Psoas muscle (tissue), 2 donors: ENCODE measurements around a stretch of chr6.

DNA sequence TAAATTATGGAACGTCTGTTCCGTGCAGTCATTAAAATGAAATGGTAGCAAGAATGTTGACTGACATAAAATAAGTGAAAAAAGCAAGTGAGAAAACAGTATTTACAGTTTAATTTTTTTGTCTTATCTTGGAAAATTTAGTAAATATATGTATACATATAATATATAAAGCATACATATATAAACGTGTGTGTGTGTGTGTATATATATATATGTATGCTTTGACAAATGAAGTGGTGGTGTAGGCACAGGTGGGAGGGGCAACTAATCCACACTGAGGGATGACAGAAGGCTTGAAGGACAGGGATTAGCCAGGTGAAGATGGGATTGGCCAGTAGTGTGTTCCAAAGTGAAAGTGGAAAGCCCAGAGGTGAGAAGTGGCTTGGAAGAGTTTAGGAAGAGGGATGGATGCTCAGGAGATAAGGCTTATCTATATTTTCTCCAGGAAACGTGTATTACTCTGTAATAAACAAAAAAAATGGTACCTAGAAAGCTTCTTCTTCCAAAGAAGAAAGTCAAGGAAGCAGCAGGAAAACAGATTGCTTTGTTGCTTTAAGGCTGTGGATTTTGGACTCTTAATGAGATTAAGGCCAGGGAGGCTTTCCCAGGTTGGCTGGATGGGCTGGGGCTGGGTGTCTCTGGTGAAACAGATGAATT, 63.7 kb downstream of the JARID2 start:
- PRO-cap, 2 experiments = no peak in any of the 2 experiments

DNA sequence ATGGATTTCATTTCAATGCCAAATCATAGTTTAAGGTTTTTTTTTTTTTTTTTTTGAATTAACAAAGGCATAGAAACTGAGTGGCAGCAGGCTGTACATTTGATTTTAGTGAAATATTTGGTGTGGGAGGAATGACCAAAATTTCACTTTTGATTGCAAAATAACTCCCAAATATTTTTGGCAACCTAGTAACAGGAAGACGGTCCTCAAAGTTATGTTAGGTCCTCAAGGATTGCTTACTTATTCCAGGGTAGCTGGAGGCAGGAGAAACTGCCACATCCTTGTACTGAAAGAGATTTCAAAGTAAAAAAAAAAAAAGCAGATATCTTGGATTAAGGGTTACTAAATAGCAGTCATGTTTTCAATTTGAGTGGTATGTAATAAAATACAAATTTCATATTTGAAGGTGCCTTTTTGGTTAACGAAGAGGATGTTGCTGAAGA, 104.8 kb downstream of the JARID2 start:
- PRO-cap, 2 experiments = no peak in any of the 2 experiments

DNA sequence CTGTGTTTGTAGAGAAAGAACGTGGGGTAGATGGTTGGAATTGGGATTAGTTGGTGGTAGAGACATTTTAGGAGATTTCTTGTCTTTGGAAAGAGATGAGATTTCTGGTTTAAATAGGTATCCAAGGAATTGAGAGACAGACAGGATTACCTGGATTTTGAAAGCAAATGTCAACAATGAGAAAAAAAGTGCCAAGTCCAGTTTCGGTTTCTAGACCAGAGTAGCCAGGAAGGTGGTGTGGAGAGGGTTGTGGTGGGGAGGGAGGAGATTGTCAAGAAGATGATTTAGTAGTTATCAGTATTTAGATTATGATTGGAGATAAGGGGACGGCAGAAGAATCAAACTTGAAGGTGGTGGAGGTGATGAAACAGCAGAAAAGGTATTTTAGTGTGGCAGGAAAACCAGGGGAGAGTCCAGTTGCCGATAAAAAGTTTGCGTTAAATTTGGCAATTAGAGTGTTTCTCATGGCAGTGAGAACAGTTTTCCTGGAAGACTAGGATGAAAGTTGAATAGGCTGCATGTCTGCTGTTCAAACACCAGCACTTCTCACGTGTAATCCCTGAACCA, 116.9 kb downstream of the JARID2 start:
- PRO-cap, 2 experiments = no peak in any of the 2 experiments

- PRO-cap, 2 experiments = no peak in any of the 2 experiments
Observed at GRCh38 chr6:15515734-15516007, 147.2 kb downstream of the DTNBP1 start.

GRCh38 chr6:15522581-15522955, 140.3 kb downstream of the DTNBP1 start:
- PRO-cap, 2 experiments = no peak in any of the 2 experiments

- PRO-cap, 2 experiments = no peak in any of the 2 experiments
Observed at GRCh38 chr6:15577706-15578301, 85.0 kb downstream of the DTNBP1 start.

GRCh38 chr6:15621269-15622164, 41.3 kb downstream of the DTNBP1 start:
- PRO-cap, 2 experiments = no peak in any of the 2 experiments

- PRO-cap, 2 experiments = no peak in any of the 2 experiments
Observed at GRCh38 chr6:16068648-16068921, 60.3 kb upstream of the MYLIP start.

DNA sequence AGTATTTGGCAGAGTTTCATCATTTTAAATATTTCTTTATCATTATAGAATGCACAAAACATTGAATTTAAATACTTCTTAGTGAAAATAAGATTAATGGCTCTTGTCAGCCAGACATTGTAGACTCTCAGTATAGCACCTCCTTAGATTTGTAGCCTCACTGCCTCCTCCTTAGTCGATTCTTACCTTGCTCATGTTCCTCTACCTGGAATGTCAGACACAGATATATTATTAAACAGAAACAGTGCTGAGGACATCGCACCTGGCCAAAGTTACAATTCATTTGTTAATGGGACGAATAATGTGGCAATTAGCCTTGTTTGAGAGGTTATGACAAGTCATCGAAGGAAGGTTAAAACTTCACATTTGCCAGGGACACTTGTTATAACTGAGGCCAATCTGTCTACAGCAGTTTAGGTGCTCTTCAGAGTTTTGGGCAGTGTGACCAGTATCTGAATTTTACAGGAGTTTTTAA, 11.0 kb downstream of the MYLIP start:
- PRO-cap, 2 experiments = no peak in any of the 2 experiments

DNA sequence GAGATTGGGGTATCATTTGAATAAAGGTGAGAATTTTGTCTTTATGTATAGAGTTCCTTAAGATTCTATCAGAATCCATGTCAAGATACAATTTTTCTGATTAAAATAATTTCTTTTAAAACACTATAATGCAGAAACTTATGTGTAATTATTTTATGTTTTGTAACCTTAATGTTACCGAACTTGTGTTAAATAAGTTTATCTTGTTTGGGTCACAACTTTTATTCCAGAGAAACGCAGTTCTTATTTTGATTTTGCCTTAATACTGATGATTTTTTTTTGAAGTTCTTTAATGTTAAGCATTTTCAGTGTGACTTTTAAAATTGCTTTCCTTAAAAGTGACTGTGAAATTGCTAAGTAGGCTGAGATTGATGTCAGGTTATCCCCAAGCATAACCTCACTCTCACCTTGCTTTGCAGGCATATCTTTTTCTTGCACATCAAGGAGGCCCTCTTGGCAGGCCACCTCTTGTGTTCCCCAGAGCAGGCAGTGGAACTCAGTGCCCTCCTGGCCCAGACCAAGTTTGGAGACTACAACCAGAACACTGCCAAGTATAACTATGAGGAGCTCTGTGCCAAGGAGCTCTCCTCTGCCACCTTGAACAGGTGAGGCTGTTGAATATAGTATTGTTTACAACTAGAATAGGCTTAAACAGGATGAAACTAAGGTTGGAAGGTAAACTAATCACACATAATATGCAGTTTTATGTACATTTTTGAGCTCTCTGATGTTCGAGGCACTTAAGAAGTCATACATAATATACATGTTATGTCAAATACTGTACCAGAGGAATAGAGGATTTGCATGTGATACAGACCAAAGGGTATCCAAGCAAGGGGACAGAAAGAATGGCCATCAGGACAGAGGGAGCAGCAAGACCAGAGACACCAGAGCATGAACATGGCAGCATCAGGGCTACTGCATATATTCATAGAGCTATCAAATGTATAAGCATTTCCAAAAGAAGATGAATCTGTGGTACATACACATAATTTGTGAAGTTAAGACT, 12.6 kb downstream of the MYLIP start:
- PRO-cap, 2 experiments = no peak in any of the 2 experiments

DNA sequence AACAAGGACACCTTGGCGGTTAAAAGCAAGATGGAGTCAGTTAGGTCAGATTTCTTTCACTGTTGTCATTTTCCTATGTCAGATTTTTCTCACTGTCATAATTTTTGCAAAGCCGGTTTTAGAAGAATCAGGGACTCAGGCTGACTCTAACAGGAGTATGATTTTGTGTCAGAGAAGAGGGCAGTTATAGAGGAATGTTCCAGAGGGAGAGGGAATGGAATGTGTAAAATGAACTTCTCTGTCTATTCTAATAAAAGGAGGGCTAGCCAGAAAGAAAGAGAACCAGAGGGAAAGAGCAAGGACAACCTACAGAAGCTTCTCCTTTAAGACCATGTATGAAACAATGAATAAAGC, 2.2 kb upstream of the GMPR start:
- PRO-cap, 2 experiments = no peak in any of the 2 experiments

DNA sequence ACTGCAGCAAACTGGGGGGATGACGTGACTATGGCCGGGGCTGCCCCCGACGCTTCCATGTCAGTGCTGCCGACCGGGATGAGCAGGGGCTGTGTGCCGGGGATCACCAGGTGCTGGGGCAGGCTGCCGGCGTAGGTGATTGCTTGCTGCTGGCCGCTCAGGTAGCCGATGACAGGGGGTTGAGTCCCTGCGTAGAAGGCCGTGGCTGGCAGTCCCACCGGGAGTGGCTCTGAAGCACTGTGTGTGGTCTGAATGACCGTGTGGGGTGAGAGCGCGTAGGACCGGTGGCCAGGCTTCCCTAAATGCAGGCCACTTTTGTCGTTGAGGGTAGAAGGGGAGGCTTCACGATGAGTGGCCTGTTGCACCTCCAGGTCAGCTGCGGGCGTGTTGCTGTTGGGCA, 88.4 kb downstream of the GMPR start:
- PRO-cap, 2 experiments = no peak in any of the 2 experiments

GRCh38 chr6:16345427-16346086, 107.2 kb downstream of the GMPR start:
- PRO-cap, 2 experiments = no peak in any of the 2 experiments

GRCh38 chr6:16361839-16362612, 123.6 kb downstream of the GMPR start:
- PRO-cap, 2 experiments = no peak in any of the 2 experiments

DNA sequence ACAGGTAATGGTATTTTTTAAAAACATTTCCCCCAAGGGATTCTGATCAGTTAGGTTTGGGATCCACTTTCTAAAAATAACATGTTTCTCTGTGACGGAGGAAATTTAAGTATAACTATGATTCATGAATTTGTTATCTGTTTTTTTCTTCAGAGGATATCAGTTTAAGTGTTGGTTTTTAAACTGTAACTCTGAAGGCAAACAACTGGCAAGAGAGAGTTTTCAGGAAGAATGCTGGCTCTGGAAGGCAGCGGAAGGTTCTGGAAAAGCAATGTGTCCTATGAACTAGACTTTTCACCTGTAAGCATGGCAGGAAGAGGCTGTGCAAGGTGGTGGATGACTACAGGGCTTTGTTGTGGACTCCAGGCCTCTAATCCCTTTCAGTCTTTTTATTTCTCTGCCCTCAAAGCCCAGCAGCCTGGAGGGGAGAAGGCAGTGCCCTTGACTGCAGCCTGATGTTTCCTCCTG, 153.1 kb downstream of the GMPR start:
- PRO-cap, 2 experiments = no peak in any of the 2 experiments

GRCh38 chr6:16400012-16400815, 161.8 kb downstream of the GMPR start:
- PRO-cap, 2 experiments = no peak in any of the 2 experiments

DNA sequence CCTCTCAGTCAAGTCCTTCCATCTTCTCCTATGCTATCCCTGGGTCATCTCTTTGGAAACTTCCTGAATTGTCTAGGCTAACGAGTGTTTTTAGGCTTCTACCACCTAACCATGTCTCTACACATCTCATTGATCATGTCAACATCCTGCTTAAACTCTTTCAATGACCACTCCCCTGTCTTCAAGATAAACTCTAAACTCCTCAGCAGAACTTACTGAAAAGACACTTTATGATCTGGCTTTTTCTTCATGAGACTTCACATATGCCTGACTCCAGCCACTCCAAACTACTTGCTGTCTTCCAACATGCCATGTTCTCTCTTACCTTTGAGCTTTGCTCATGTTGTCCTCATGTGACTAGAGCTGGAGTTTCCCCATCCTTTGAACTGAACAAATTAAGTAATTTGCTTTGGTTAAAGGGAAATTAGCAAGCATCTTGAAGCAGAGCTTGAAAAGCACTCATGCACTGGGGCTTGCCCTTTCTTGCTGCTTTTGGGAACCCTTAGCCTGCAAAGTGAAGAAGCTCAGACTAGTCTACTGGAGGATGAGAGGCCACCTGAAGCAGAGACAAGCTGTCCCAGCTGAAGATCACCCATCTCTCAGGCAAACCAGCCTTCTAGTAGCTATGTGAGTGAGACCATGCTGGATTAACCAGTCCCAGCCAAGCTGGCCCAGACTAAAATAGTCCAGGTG, 235.6 kb downstream of the GMPR start:
- PRO-cap, 2 experiments = no peak in any of the 2 experiments

DNA sequence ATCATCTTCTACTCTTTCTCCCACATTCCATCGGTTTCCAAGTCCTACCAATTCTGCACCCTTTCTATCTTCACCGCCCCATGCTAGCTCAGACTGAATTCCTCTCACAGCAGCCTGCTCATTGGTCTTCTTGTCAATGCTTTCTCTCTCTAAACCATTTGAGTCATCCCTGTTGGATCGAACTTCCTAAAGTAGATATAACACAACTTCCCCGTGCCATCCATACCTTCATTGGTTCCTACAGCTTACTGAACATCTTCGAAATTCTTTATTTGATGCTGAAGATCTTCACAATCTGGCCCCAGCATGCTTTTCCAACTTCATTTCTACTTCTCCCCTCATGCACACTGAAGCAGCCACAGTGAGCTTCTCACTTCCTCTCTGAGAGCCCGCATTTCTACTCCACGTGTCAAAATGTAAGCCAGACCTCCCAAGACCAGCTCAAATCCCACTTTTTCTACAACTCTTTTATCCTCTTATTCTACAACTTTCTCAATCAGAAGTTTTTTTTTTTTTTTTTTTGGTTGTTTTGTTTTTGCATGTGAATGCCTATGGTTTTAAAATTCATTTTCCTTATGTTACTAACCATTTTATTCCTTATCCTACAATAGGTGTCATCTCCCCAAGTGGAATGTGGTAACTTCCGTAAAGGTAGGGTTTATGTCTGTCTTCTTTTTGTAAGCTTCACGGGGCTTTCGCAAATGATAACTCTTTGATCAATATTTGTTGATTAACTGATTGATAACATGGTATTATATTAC, 254.7 kb downstream of the GMPR start:
- PRO-cap, 2 experiments = no peak in any of the 2 experiments

- PRO-cap, 2 experiments = peak in 2 of 2 experiments; most common plus-strand start chr6:16544291 (in 2); most common minus-strand start chr6:16544175 (in 1)
Observed at GRCh38 chr6:16544000-16544574, 217.2 kb downstream of the ATXN1 start.

DNA sequence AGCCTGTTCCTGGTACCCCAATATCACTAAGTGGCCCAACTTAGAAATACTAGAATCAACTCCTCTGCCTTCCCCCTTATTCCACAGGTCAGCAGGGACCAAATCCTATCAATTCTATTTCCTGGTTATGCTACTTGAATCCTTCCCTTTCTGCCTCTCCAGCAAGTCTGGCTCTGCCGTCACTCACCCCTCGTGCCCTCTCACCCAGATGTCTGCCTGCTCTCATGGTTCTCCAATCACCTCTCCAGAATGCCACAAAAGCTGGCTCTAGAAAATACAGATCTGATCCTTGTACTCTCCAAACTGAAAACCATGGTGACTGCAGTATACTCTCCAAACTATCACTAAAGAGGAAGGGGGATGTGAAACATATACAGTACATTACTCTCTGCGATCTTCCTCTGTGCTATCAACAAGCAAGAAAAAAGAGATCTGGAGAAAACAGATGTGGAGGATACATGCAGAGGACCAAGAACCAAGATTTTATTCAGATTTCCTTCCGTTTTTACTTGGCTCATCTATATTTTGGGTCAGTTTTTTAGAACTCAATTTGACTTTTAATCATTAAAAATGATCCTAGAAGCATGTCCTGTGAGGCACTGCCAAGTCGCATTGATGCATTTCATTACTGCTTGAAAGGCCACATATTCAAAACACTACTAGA, 91.1 kb downstream of the ATXN1 start:
- PRO-cap, 2 experiments = no peak in any of the 2 experiments